Bile duct (tissue), 1 donor: Measurements from ENCODE around the genes DCC and BOD1L2.

DNA sequence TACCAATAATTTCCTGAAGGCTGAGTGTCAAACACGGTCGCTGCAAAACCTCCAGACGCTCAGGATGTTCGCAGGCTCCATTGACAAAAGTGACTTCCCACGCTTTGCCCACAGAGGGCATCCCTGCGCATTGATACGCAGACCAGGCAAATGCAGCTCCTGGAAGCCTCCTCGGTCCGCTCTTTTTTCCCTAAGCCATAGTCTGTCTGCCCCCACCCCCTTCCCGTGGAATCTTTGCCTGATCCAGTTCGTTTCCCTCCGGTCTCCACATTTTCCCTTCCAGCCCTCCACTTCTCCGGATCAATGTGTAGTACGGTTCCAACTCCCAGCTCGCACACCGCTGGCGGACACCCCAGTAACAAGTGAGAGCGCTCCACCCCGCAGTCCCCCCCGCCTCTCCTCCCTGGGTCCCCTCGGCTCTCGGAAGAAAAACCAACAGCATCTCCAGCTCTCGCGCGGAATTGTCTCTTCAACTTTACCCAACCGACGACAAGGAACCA is at the start of gene DCC:
DCC (plus strand) TSS at position 333 of the 500 bp plus-strand sequence.
- PRO-cap, result no peak

- PRO-cap, result no peak
Measured at GRCh38 chr18:53861284-53861715, 363.2 kb downstream of the MBD2 start.

DNA sequence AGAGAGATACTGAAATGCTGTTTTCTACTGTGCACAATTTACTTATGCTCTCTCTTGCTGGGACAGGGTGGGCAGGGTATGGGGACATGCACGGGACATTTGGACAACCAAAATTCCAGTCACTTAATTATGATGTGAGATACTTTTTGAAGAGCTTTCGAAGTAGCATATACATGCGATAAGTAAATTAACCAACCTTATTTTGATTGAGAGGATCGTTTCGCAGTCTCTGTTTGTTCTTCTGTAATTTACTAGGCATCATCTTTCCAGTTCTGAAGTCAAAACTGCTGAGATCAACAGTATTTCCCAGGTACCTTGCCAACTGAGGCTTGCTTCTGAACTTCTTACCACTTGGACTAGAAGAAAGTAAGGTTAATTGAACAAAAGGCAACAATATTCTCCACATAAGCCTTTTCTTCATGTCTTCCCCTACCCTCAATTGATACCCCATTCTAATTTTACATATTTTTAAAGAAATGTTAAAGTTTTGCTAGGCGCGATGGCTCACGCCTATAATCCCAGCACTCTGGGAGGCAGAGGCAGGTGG is 19.6 kb downstream of the MBD2 start:
- PRO-cap, result no peak

GRCh38 chr18:54222147-54222990 is 2.1 kb downstream of the MBD2 start:
- PRO-cap, result no peak

- PRO-cap, result bidirectional peak, plus-strand start at chr18:54270021, minus-strand start at chr18:54270048
Measured at GRCh38 chr18:54269669-54270655, 645 bp downstream of the POLI start.

DNA sequence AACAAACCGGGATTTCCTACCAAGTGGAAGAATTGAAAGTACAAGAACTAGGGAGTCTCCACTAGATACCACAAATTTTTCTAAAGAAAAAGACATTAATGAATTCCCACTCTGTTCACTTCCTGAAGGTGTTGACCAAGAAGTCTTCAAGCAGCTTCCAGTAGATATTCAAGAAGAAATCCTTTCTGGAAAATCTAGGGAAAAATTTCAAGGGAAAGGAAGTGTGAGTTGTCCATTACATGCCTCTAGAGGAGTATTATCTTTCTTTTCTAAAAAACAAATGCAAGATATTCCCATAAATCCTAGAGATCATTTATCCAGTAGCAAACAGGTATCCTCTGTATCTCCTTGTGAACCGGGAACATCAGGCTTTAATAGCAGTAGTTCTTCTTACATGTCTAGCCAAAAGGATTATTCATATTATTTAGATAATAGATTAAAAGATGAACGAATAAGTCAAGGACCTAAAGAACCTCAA is 24.4 kb downstream of the POLI start:
- PRO-cap, result no peak

GRCh38 chr18:54388149-54388722 is 30.5 kb downstream of the C18orf54 start:
- PRO-cap, result no peak

DNA sequence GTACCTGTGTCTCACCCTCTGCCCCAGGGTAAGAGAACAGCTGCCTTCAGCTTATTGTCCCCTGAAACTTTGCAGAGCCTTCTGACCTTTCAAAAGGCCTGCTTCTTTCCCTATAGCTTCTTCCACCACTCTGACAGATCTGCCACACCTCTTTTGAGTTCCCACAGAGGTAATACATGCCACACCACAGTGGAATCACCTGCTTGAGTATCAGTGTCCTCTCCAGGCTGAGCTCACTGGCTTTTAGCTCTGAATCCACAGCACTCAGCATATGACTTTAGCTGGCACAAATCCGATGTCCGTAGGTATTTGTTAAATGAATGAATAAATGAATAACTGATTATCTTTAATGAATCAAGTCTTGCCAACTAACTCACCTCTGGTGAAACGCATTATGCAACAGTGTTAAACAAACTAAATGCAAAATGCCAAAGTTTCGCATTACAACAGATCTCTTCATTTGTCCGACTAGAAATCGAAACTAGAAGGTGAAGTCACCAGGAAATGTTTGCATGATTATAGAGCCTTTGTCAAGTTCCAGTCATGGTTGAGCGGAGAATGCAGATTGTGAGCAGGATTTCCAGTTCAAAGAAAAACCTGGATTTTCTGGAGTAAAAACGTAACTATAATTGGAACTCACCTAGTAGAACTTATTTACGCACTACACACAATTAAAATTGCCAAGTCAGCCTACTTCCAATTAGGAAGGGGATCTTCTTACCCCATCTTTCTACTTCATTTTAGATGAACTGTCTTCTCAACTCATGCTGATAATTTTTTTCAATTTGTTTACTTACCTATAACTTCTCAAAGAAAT is 16.5 kb downstream of the DYNAP start:
- PRO-cap, result unidirectional peak, minus-strand start at position 141 of the sequence; bidirectional peak, plus-strand start at position 540 of the sequence, minus-strand start at position 245 of the sequence

- PRO-cap, result no peak
Measured at GRCh38 chr18:55224134-55225142, 265.2 kb upstream of the CCDC68 start.

DNA sequence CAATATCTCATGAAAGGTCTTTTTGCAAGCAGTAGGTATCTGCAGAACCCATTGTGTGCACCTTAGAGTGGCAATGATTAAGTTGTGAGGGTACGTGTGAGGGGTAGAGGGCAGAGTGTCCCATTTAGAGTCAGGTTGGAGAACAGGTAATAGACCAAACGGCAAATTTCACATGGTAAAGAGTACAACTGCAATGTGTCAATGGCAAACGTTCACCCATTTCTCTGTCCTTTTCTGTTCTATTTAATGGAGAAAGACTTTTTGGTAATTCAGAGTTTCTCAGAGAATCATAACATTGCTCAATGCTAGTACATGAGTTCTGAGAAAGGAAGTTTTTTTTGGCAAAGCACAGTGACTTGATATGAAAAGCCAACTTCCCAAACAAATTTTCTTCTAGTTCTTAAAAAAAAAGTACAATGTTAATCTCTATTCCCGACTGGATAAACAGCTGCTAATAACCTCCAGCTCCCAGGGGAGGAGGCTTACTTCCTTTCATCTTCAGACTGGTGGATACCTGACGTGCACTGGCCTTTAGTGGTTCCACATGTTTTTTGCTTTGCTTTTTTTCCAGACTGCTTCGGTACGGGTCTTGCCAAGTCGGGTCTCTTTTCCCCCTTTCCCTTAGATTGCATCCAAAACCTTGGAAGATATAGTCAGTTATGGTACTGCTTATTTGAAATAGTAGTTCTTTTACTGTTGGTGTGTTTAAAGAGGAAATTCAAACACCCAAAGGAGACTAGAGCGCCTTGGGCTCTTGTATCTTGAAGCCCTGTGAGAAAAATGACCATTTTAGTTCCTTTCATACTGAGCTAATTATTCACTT is 284.6 kb upstream of the CCDC68 start:
- PRO-cap, result no peak

GRCh38 chr18:55479441-55480196 is 108.4 kb downstream of the TCF4 start:
- PRO-cap, result no peak

- PRO-cap, result unidirectional peak, minus-strand start at chr18:55500484
Measured at GRCh38 chr18:55500162-55500721, 87.8 kb downstream of the TCF4 start.

GRCh38 chr18:55869943-55870253 is 281.9 kb upstream of the TCF4 start:
- PRO-cap, result no peak

GRCh38 chr18:56487293-56487663 is 151.1 kb downstream of the TXNL1 start:
- PRO-cap, result unidirectional peak, plus-strand start at chr18:56487587

DNA sequence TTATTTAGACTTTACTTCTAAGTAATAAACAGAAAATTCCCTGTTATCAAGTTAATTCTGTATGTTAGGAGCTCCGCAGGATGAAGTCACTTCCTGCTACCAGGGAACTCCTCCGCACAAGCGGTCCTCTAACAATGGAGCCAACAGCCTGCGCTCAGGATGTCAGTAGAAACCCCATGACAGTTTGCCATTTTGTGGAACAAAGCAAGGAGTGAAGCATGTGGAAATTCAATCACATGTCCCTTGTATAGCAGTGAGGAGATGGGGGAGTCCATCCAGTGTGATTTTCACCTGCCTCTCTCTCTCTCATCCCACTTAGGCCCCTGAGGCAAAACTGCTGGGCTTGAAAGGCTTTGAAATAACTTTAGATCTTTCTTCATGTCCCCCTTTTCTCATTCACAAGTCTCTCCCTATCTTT is 138.2 kb downstream of the WDR7 start:
- PRO-cap, result no peak

DNA sequence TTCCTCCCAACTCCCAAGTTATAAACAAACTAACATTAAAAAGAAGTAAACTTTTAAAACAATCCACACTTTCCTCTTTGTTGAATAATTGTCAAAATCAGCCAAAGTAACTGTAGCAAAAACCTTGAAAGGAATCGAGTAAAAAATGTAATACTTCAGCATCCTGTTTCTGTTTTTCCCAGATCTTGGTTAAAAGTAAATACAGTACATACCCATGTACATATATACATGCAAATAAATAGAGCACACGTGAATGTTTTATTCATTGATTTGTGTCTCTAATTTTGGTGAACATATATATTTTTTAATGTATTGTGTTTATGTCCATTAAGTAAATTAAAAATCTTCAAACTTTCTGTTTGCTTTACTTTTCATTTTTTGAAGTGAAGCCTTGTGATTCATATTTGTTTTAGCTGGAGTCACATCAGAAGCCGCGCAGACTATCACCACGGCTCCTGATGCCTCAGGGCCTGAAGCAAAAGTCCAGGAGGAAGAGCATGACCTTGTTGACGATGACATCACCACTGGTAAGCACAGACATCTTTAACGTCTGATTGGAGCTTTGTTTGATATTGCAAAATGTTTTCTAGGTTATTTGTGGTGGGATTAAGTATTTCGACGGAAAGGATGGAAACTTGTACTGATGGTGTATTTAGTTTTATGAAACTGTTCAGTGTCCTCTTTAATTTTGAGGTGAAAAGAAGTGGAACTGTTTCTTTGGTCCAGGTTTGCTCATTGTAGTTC is 164.6 kb downstream of the WDR7 start:
- PRO-cap, result no peak

DNA sequence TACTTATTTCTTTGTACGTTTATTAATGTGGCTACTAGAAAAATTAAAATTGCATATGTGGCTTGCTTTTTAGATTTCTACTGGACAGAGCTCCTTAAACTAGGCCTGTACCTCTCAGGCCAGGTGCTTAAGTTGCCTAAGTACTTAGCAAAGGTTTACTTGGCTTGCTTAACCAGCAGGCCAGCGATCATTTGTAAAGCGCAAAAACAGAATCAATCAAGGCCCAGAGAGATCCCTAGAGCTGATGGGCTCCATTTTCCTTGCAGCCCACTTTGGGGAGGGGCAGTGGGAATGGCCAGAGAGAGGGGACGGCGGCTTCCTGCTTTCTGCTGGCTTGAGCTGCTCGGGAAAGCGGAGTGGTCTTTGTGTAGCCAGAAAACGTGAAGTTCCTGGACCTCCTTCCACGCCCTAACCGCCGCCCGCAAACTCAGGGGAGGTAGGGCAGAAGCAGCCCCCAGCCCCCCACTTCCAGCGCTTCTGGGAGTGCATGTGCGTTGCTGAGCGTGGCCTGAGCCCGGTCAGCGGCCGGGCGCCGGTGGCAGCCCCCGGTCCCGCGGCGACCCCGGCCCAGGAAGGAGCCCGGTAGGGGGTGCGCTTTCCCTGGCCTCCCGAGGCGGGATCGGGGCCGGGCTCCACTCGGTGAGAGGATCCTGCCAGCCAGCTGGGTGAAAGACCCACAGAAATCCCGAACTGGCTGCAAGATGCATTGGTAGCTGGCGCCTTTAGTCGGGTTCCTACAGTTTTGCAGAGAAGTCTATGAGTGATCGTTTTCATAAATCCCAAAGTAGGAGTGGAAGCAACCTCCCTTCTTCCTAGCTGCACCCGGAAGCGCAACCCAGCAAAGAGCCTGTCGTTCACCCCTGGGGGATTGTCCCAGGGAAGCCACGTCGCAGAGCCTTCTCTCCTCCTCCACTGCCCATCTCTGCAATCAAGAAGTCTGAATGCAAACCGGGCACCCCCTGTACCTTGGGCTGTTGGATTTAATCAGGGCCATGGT is 25.3 kb upstream of the BOD1L2 start:
- PRO-cap, result no peak

- PRO-cap, result no peak
Measured at GRCh38 chr18:57146732-57147378, at the start of gene BOD1L2. TSS of gene BOD1L2 (plus strand) at chr18:57147087.

- PRO-cap, result no peak
Measured at GRCh38 chr18:58045859-58046140, 1.8 kb downstream of the NEDD4L start.

GRCh38 chr18:58078526-58079642 is 34.9 kb downstream of the NEDD4L start:
- PRO-cap, result no peak